ENCODE measurements around the gene PABPC3.

DNA sequence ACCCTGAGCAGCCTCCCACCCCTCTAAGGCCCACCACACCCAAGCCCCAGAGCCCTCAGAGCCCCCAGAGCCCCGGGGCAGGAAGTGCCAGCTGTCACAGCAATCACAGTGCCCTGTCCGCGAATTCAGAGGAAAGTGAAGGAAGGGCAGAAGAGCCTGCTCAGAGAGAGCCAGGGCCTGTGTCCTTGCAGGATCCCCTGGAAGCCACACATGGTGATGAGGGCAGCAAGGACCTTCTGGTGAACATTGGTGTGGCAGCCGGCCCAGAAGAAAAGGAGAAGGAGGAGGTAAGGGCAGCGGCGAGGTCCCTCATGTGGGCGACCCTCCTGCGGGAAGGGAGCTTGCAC lies 63.7 kb downstream of the SPATA13 start:
- PRO-cap, 7 experiments, result no peak in any of the 7 experiments

- PRO-cap, 7 experiments, result peak in 2 of 7 experiments; most common plus-strand start chr13:24230715 (in 2); most common minus-strand start chr13:24230535 (in 1)
Observed at GRCh38 chr13:24230427-24230994, 70.0 kb downstream of the SPATA13 start.

- PRO-cap, 7 experiments, result no peak in any of the 7 experiments
Observed at GRCh38 chr13:24241853-24242578, 67.4 kb upstream of the C1QTNF9 start.

- PRO-cap, 7 experiments, result peak in 1 of 7 experiments; most common plus-strand start chr13:24282163 (in 1)
Observed at GRCh38 chr13:24282082-24282308, 27.4 kb upstream of the C1QTNF9 start.

- PRO-cap, 7 experiments, result no peak in any of the 7 experiments
Observed at GRCh38 chr13:24905295-24906412, 17.0 kb downstream of the CENPJ start.

GRCh38 chr13:24956734-24957551 lies 34.3 kb upstream of the CENPJ start:
- PRO-cap, 7 experiments, result no peak in any of the 7 experiments

DNA sequence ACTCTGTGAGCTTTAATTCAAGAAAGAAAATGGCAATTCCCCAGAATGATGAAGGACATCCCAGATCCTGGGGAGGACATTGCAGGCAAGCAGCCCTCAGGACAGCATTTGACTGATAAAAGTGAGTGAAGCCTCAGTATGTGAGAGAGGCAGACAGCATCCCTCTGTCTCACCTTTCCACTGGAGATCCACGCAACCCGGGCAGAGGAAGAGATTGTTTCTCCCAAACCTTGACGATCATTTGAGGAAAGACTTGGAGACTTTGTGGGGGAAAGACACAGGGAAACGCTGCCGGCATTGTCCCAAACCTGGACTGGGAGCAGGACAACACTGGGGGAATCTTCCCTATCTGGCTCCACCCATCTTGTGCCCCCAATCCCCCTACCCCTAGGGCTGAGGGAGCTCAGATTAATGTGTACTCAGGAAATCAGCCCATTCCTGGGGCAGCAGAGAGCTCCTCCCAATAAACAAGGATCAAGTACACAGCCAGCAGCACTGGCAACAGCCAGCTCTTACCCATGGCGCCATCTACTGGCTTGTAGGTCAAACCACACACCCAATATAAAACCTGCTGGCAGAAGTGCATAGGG lies 45.5 kb upstream of the CENPJ start:
- PRO-cap, 7 experiments, result no peak in any of the 7 experiments

GRCh38 chr13:25017801-25018307 lies 78.1 kb upstream of the PABPC3 start:
- PRO-cap, 7 experiments, result peak in 6 of 7 experiments; most common plus-strand start chr13:25018160 (in 6)

GRCh38 chr13:25046912-25047755 lies 48.8 kb upstream of the PABPC3 start:
- PRO-cap, 7 experiments, result no peak in any of the 7 experiments

GRCh38 chr13:25095907-25096260 lies at the start of gene PABPC3:
Gene PABPC3 (plus strand): TSS chr13:25096136.
- PRO-cap, 7 experiments, result no peak in any of the 7 experiments

DNA sequence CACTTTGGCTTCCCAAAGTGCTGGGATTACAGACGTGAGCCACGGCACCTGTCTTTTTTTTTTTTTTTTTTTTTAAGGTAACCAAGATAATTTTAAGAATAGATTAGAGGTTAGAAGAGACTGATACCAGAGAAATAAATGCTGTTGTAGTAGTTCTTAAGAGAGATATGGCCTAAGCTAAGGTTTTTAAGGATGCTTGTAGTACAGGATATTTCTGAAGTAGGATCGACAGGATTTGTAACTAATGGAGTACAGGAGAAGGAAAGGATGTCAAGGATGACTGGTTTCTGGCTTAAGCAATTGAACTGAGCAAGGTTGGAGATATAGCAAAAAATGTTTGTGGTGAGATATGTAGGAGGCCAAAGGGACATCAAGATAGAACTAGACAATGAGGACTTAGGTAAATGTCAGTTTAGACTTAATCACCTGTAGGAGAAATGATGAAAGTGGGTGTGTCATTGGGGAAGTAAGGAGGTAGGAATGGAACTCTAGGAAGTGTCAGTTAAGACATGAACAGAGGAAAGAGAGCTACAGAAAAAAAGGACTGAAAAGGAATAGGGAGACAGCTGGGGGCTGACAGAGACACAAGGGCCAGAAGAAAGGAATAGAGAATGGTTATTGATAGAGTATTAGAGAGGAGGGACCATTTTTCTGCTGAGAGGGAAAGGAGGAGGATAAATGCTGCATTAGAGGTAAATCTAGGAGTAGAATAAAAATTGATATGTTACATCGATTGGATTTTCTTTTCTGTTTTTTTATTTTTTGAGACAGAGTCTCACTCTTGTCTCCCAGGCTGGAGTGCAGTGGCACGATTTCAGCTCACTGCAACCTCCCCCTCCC lies 10.4 kb downstream of the NUP58 start:
- PRO-cap, 7 experiments, result no peak in any of the 7 experiments

DNA sequence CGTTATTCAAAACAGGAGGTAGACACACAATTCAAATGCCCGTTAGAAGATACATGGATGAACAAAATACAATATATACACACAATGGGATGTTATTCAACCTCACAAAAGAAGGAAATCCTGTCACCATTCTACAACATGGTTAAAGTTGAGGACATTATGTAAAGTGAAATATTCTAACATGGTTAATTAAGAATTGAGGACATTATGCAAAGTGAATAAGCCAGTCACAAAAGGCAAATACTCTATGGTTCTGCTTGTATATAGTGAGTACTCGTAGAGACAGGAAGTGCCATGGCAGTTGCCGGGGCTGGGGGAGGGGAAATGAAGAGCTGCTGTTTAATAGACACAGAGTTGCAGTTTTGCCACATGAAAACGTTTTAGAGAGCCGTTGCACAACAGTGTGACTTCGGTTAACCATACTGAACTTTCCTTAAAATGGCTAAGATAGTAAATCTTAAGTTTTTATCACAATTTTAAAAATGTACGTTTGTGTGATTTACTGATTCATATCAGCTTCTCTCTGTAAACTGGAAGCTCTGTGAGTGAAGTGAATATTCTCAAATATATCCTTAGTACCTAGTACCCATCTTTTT lies 176.9 kb downstream of the SHISA2 start:
- PRO-cap, 7 experiments, result peak in 2 of 7 experiments; most common plus-strand start position 260 of the sequence (in 1)

- PRO-cap, 7 experiments, result peak in 7 of 7 experiments; most common minus-strand start chr13:25906538 (in 4)
Observed at GRCh38 chr13:25906211-25906825, 145.5 kb downstream of the SHISA2 start.

- PRO-cap, 7 experiments, result no peak in any of the 7 experiments
Observed at GRCh38 chr13:26255244-26255669, 1.3 kb downstream of the CDK8 start.

GRCh38 chr13:26561258-26561954 lies 3.9 kb downstream of the WASF3 start:
- PRO-cap, 7 experiments, result no peak in any of the 7 experiments

DNA sequence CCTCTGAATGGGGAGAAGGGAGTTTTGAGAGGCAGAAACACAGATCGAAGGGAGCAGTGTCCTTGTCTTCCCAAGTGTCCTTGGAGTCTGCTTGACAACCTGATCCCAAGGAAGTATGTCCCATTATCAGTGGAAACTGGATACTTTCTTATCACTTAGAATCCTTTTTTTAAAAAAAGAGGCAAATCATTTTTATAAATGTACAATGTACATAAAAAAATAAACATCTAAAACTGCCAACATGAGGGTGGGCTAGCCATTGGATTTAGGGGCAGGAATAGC lies 195.5 kb upstream of the GPR12 start:
- PRO-cap, 7 experiments, result no peak in any of the 7 experiments

DNA sequence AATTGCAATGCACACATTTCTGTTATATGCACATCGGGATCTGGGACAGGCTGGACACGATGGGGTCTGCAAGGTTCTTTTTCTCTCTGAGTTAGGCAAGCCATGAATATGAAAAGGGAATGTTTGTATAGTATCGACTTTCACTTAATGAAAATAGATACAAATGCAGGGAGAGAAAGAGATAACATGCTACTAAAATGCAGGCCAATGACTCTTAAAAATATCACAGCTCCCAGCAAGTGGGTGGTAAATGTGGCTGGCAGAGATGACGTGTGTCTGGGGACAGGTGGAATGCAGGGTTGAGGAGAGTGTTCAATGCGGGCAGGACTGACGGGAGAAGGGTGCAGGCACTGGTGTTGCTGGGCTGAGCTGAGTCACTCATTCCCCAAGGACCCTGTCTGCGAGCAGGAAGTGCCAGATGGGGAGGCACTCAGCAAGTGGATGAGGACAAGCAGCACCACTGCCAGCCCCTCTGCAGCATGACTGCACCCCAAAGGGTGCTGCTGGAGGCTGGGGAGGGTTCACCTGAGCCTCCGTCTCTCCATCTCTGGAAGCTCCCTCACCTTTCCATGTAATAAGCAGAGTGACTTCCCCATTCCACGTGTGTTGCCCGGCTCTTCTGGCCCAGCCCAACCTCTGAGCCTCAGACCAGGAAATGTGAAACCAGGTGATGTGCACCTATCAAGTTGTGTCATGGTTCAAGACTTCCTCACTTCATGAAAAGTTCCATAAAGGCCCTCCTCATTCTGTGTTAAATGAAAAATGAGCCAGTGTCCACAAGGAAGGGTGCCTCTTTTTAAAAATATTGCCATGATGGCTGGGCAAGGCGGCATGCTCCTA lies 204.2 kb upstream of the GPR12 start:
- PRO-cap, 7 experiments, result no peak in any of the 7 experiments

- PRO-cap, 7 experiments, result peak in 2 of 7 experiments; most common plus-strand start chr13:26972376 (in 2)
Observed at GRCh38 chr13:26972017-26972452, 199.6 kb downstream of the USP12 start.

DNA sequence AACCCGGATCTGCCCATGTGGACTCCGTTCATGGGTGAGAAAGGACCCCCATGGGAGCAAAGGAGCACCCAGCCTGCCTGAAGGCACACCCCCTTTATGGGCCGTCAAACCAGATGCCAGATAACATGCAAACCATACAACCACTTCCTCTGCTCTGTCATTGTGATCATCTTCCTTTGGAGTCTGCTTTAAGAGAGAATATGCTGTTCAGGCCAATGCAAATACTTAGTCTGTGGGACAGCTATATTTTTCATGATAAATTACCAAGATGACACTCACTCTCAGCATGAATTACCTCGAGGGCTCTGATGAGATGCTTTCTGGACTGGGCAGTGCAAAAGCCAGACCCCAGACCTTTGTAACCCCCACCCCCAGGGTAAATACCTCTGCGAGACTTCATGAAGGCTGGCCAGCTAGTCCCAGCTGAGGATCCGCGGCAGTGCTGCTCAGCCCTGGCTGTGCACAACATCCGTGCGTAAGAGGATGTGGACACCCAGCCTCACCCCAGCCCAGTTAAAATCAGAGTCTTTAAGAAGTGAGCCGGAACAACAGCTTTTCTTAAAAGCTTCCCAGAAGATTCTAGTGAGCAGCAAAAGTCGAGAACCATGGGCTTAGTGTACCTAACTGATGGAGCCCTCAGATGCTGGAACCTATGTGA lies 126.5 kb downstream of the USP12 start:
- PRO-cap, 7 experiments, result peak in 3 of 7 experiments; most common plus-strand start position 522 of the sequence (in 3); most common minus-strand start position 418 of the sequence (in 1)

DNA sequence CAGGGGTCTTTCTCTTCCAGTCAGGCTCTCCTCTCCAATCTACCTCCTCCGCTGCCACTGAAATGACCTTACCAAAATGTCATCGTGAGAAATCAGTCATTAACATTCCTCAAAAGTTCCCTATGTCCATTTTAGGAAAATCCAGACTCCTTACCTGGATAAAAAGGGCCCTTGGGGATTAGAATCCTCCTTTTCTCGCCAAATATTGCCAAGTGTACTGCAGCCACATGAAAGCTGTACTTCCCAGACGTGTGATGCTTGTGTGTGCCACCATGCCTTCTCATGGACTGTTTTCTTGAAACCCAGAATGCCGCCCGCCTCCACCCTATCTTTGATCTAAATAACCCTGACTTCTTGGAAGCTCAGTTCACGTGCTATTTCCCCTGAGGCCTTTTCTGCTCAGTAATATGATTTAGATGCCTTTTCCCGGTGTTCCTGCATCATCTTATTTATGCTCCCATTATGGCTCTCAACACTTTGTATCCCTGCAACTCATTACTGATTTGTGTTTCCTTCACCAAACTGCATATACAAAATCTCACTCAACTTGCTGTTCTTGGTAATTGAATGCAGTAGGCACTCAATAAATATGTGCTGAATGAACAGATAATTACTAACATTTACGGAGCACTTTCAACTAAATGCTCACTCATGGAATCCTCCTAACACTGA lies 116.1 kb downstream of the USP12 start:
- PRO-cap, 7 experiments, result peak in 1 of 7 experiments; most common minus-strand start position 327 of the sequence (in 1)